ENCODE measurements around the genes MAGI2 and DMTF1.

DNA sequence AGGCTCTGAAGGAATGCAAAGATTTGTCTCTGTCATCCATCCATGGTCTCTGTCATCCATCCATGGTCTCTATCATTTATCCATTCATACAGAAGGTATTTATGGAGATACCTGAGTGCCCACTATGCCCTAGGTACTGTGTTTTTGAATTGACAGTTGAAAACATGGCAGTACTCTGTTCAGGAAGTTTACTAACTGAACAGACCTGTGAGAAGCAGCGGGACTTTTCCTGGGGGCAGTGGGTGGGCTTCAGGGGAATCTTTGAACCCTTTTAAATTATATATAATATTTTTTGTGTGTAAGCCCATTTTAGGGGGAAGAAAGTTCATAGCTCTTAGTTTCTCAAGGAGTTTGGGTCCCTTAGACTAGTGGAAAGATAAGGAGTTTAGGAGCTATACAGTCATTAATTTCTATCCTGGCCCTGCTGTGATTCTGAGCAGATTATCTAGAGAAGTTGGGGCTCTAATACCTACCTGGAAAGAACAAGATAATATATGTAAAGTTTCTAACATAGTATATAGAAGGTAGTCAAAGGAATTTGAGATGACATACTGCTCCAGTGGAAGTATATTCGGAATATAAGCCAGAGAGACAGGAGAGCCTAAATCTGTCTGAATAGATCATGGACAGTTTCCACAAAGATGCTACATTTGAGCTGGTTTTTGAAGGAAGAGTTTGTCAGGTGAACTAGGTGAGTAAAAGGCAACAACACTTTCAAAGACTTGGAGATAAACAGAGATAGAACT lies 10.2 kb downstream of the PTPN12 start:
- RAMPAGE, long total RNA: no peak
- RRBS: no CpG with 5 or more reads among the region's 2 CpGs

DNA sequence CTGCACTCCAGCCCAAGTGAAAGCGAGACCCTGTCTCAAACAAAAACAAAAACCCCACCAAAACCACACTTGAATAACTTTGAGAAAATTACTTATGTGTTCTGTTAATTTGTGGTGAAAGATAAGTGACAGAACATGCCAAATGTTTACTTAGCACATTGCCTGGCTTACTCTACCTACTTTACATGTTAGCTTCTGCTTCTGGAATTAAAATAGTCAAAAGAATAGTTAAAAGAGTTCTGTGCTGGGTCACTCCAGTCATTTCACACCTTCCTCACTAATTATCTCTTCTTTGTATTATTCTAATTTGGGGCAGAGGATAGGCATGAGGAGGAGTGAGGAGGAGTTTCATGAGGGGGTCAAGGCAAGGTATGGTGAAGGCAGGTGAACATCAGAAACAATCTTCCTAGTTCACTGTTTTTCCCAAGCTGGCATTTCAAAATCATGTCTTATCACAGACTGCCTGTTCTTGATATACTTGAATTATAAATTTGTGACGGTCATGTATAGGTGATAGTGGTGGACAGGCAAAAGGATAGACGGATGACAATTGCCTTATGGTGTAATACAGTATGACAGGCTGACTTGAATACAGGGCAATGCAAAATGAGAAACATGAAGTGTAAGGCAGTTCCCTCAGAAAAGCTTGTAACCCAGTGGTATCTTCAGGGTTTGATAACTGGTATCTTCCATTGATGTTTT lies 9.6 kb downstream of the TMEM60 start:
- RAMPAGE, long total RNA: no peak
- RRBS: no CpG with 5 or more reads among the region's 3 CpGs

- RAMPAGE, long total RNA: no peak
- RRBS: no CpG with 5 or more reads among the region's 5 CpGs
Measured at GRCh38 chr7:77799938-77800502, 1.8 kb upstream of the TMEM60 start.

- RAMPAGE, long total RNA: no peak
- RRBS: no CpG with 5 or more reads among the region's 1 CpG
Measured at GRCh38 chr7:78944204-78944684, 509.2 kb downstream of the MAGI2 start.

GRCh38 chr7:79453362-79454404 lies at the start of gene MAGI2:
Gene MAGI2 (minus strand): TSS chr7:79453667.
- RAMPAGE, long total RNA: start-site peak on the plus strand at chr7:79454024-79454082, 105 and 48 reads in 2 replicates
- RRBS: 2% methylated on average over 15 of the region's 72 CpGs

DNA sequence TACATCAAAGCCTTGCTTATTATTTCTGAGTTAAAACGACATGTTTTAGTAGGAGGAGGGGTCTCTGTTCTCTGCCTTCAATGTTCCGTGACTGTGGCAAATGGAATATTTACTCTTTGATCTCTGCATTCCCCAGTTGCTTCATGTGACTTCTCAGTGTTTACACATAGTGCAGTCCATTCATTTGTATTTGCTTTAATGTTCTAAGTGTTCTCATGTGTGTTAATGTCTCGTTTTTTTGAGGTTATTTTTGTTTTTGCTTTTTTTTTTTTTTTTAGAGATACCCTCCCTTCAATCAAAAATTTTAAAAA lies 75.8 kb downstream of the GNAI1 start:
- RAMPAGE, long total RNA: no peak
- RRBS: no CpG with 5 or more reads among the region's 3 CpGs

- RAMPAGE, long total RNA: no peak
- RRBS: no CpG with 5 or more reads among the region's 5 CpGs
Measured at GRCh38 chr7:80526436-80526914, 14.6 kb upstream of the GNAT3 start.

DNA sequence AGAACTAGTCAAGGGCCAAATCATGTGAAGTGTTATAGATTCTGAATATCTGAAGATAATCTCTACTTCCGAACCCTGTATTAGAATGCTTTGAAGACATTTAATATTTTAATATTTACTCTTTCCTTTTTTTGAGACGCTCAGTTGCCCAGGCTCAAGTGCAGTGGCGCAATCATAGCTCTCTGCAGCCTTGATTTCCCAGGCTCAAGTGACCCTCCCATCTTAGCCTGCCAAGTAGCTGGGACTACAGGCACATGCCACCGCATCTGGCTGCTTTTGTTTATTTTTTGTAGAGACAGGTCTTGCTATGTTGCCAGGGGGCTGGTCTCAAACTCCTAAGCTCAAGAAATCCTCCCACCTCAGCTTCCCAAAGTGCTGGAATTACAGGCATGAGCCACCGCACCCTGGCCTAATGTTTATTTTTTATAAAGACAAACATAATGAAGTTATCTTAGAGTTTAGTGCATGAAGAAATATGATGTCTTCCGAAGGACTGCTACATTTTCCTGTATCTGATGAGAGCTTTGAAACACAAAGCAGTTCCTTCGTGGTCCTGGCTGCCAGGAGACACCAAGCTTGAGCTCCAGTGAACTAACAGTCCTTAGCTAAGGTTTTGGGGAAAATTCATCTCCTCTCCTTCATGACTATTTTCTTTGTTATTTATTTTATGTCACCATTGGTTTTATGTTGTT lies 44.2 kb upstream of the CD36 start:
- RAMPAGE, long total RNA: no peak
- RRBS: no CpG with 5 or more reads among the region's 7 CpGs

- RAMPAGE, long total RNA: no peak
- RRBS: no CpG with 5 or more reads among the region's 14 CpGs
Measured at GRCh38 chr7:80735226-80735745, 96.8 kb downstream of the CD36 start.

DNA sequence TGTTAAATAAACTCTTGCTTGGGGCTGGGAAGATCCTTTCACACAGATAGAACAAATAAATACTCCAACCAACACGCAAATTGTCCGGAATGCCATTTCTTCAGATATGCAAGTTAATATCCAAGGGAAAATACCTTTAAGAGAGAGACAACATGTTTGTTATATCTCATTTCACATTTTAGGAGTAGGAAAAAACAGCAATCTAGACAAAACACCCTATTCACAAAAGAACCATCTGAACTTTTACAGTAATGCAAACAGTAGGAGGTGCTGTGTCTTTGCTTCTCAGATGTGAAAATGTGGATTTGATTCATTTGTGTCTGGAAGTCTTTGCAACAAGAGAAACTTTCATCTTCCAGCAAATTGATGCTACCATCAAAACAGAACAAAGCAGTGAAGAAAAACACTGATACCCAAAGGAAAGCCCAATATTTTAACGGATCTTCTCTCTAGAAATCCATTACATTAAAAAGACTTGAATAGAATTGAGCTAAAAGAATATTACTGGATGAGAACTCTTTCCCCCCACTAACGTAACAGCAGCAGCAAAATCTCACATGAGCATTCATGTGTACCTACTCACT lies 2.1 kb downstream of the SEMA3C start:
- RAMPAGE, long total RNA: no peak
- RRBS: no CpG with 5 or more reads among the region's 4 CpGs

GRCh38 chr7:81693429-81693762 lies 76.5 kb downstream of the HGF start:
- RAMPAGE, long total RNA: no peak
- RRBS: no CpG with 5 or more reads among the region's 2 CpGs

- RAMPAGE, long total RNA: no peak
- RRBS: no CpG with 5 or more reads among the region's 5 CpGs
Measured at GRCh38 chr7:81947997-81948870, 178.4 kb upstream of the HGF start.

DNA sequence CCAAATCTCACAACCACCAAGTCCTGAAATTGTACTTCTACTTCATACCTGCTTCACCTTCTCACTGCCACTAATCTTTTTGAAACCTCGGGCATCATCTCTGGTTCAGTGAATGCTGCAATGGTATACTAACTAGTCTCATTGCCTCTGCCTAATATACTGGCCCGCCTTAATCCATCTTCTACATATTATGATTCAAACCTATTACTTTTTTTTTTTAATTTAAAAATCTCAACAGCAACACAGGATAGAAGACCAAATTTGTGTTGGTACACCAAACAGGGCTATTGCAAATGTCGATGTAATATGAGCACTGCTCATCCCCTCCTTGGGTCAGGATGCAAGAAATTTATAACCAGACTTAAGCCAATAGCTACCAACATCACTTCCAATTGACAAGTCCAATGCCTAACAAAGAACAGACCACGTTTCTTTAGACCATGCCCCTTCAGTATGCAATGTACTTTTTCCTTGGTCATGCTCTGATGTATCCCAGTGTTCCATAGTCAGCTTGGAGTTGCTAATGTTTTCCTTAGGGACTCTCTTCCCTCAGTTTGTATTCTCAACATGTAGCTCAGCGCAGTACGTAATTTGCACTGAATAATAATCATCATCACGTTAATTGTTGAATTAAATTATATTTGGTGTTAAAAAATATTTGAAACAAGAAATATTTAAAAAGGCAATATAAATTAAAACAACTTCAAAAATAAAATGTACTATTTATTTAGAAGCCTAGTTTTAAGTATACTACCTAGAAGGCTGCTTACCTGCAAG lies 7.9 kb downstream of the CACNA2D1 start:
- RAMPAGE, long total RNA: no peak
- RRBS: no CpG with 5 or more reads among the region's 7 CpGs

DNA sequence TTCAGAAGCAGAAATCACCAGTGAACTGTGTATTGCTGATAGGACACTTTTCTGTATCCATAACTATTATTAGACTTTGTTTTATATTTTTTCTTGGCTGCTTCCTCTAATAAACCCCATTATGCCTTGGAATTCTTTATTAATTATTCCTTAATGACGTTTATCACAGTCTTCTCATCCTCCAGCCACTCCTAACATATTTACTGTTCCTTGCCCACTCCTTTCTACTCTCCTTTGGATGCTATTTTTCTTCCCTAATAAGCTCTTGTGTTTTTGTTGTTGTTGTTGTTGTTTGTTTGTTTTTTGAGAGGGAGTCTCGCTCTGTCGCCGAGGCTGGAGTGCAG lies 206.7 kb downstream of the SEMA3A start:
- RAMPAGE, long total RNA: no peak
- RRBS: no CpG with 5 or more reads among the region's 4 CpGs

DNA sequence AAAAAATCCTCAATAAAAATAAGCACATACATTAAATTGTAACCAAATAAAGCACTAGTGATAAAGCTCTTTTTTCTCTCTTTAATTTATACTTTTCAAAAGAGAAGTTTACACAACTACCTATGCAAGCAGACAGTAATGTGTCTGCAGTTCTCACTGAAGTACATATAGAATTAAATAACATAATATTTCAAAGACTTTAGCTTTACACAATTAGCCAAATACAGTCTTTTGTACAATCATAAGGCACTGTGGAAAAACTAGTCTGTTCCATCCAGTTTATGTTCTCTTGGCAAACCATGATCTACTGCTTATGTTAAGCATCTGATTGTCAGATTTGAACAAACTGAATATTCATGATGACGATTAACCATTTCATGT lies 923 bp downstream of the SEMA3A start:
- RAMPAGE, long total RNA: no peak
- RRBS: no CpG with 5 or more reads among the region's 1 CpG

GRCh38 chr7:84720389-84720919 lies 466.4 kb downstream of the SEMA3D start:
- RAMPAGE, long total RNA: no peak
- RRBS: no CpG with 5 or more reads among the region's 2 CpGs

GRCh38 chr7:85185383-85186567 lies 1.1 kb downstream of the SEMA3D start:
- RAMPAGE, long total RNA: no peak
- RRBS: 5% methylated on average over 10 of the region's 70 CpGs

- RAMPAGE, long total RNA: no peak
- RRBS: no CpG with 5 or more reads among the region's 10 CpGs
Measured at GRCh38 chr7:85335575-85335864, 148.7 kb upstream of the SEMA3D start.

GRCh38 chr7:87151825-87152202 lies 439 bp upstream of the DMTF1 start:
- RAMPAGE, long total RNA: no peak
- RRBS: no CpG with 5 or more reads among the region's 15 CpGs

DNA sequence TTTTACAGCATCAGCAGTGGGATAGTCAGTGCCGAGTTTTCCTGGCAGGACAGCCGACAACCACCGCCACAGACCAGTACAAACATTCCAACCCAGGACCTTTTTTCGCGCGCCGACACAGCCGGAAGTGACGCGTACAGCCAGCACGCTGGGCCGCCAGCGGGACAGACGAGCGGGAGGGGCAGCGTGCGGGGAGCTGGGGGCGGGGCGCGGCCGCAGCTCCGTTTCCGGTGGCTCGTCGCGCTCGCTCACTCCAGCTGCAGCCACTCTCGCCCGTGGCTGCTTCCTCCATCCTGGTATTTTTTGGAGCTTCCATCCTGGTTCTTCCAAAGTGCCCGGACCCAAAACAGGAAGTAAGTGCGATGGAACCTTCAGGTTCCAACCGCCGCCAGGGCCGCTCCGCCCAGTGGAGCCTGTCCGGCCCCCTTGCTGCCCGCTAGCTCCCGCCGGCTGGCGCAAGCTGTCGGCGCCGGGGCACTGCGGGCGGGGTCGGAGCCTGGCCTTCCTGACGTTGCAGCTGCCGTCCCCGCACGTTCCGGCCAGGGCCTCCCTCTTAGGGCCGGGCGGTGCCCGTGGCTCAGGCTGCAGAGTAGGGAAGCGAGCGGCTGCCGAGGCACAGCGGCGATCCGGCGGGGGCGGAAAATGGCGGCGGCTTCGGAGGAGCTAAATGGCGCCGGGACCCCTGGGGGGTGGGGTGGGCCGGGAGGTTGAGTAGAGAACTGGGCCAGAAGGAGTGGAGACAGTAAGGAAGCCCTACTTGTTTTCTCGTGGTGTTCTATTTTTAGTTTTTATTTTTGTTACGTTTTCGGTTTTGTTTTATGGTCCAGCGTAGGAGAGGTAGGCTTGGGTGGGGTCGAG lies at the start of gene DMTF1:
DMTF1 (plus strand) TSS at position 251 of the 858 bp plus-strand sequence.
- RAMPAGE, long total RNA: no peak
- RRBS: 1% methylated on average over 46 of the region's 73 CpGs